ENCODE measurements around the genes C9orf72, LINGO2, TMEM215 and NFX1.

GRCh38 chr9:27525006-27525581 lies 1.0 kb downstream of the IFNK start:
- PRO-cap = no peak
- RRBS = no CpG with 5 or more reads among the region's 3 CpGs

- PRO-cap = no peak
- RRBS = no CpG with 5 or more reads among the region's 10 CpGs
These were observed 7.5 kb upstream of the MOB3B start for GRCh38 chr9:27536919-27537789.

GRCh38 chr9:27573344-27574243 lies at the start of gene C9orf72:
TSS of gene C9orf72 (minus strand) at chr9:27573481.
- PRO-cap = bidirectional peak, plus-strand start at chr9:27573555, minus-strand start at chr9:27573446; bidirectional peak, plus-strand start at chr9:27573949, minus-strand start at chr9:27573801
- RRBS = under 1% methylated on average over 13 of the region's 62 CpGs

DNA sequence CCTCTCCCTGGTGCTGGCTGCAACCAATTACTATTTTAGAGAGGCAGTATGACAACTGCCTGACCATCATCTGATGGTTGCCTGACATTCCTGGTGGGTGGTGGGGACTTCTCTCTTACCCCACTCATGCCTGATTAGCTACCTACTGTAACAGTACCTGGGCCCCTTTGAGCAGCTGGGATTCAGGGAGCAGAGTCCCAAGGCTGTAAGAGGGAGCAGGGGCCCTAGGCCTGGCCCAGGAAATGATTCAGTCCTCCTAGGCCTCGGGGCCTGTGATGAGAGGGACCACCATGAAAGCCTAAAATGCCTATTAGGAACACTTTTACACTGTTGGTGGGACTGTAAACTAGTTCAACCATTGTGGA lies 3.8 kb upstream of the C9orf72 start:
- PRO-cap = no peak
- RRBS = no CpG with 5 or more reads among the region's 1 CpG

DNA sequence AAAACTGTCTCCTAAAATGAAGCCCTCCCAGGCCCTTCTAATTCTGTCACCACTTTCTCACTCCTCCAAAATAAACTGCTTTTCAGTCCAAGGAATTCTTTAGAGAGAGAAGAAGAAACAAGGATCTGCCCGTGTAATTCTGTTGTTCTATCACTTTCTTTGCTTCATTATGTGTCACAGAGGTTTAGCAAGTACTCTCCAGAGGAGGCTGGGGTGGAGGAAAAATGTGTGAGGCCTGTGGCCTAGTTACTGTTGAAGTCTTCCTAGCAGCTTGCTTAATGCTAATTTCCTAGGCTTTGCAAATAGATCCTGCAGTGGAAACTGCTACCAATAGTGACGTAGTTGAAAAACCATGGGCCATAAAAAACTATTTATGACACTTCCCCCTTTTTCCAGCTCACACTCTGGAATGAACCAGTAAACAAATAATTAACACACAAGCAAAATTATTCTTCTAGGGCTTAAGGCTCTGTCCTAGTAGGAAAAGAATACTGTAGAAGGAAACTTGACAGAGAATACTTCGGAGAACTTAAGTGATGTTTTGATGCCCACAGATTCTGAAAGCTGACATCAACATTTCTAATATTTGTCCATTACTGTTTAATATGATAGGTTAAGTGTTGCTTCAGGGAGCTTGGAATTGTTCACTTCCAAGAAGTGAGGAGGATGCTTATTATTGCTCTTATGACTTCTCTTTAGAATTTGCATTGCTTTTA lies 27.0 kb upstream of the C9orf72 start:
- PRO-cap = no peak
- RRBS = no CpG with 5 or more reads among the region's 3 CpGs

DNA sequence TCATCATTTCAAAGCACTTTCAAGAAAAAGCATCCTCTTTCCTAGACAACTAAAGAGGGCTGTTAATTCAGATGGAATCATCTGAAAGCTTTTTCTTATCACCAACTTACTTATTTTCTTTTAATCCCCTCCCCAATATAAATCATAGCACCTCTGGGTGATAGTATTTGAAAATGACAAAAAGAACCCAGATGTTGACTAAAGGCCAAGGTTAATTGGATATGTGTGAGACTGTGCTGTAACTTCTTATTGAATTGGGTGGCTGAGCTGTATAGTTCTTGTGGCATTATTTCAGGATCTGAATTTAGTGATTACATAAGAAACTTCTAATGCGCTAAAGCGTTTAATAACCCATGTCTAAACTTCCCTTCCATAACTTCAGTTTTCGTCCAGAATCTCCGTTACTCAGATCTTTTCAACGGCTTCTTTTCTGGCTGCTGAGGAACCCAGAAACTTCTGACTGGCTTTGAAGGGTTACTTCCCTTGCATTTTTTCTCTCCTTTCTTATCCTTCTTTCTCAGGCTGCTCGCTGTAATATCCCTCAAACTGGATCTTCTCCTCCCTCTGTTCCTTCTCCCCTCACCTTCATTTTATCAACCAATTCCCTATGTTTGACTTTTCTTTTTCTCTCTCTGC lies 28.1 kb upstream of the C9orf72 start:
- PRO-cap = no peak
- RRBS = no CpG with 5 or more reads among the region's 6 CpGs

DNA sequence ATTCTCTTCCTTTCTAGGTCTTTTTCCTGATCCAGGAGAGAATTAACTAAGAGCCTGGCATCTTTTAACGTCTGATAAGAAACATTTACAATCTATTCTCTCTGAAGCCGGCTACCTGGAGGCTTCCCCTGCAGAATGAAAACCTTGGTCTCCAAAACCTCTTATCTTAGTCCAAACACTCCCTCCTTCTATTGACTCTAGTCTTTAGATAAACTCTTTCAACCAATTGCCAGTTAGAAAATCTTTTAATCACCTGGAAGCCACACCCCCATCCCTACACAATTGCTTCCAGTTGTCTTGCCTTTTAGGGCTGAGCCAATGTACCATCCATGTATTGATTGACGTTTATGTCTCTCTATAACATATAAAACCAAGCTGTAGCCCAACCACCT lies 297.1 kb downstream of the LINGO2 start:
- PRO-cap = no peak
- RRBS = no CpG with 5 or more reads among the region's 3 CpGs

DNA sequence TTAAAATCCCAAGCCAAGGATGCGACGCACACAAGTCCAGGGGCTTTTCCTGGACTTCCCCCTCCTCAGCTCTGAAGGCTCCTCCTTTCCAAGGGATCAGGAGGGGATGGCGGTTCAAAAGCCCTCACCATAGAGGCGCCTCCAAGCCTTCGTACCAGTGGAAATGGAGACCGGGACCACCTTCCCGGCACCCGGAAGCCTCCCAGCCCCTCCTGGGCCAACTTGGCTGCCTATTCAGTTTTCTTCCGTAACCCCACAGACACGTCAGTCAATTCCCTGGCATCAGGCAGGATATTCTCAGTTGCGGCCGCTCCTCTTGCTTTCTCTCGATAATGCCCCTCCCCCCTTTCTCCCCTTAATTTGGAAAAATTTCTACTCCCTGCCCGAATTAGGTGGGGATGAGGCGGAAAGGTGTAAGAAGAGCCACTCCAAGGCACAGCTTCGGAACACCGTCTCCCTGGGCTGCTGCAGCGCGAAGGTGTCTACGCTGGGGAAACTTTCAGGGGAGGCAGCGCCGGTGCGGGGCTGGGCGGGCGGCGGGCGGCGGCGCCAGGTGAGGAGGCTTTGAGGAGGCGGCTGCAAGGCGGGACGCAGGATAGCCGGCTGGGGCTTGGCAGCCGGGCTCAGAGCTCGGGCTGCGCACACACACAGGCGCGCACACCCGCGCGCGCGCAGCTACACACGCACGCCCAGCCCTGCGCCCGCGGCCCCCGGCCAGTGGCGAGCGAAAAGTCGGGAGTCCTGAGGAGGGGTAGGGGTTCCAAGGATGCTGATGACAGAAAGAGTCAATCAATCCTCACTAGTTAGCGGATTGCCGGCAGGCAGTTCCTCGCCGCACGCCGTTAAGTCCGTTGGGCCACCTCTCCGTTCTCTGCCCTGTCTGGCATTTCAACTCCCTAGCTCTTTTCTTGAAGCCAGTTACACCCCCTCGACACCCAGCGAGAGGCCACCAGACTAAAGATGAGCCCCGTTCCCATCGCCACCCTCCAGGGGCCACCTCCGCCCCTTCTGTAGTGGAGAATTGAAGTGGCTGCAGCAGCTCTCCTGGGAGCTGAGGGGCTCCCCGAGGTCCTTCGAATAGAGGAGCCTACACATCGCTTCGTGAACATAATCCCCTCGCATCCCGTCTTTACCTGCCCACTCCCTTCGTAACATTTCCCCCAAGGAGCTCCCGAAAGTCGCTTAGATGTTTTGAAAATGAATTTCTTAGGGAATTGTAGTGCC lies at the start of gene LINGO2:
Gene LINGO2, minus strand, starts transcription at position 649 of the 1,224 bp plus-strand sequence.
- PRO-cap = no peak
- RRBS = 2% methylated on average over 27 of the region's 74 CpGs

DNA sequence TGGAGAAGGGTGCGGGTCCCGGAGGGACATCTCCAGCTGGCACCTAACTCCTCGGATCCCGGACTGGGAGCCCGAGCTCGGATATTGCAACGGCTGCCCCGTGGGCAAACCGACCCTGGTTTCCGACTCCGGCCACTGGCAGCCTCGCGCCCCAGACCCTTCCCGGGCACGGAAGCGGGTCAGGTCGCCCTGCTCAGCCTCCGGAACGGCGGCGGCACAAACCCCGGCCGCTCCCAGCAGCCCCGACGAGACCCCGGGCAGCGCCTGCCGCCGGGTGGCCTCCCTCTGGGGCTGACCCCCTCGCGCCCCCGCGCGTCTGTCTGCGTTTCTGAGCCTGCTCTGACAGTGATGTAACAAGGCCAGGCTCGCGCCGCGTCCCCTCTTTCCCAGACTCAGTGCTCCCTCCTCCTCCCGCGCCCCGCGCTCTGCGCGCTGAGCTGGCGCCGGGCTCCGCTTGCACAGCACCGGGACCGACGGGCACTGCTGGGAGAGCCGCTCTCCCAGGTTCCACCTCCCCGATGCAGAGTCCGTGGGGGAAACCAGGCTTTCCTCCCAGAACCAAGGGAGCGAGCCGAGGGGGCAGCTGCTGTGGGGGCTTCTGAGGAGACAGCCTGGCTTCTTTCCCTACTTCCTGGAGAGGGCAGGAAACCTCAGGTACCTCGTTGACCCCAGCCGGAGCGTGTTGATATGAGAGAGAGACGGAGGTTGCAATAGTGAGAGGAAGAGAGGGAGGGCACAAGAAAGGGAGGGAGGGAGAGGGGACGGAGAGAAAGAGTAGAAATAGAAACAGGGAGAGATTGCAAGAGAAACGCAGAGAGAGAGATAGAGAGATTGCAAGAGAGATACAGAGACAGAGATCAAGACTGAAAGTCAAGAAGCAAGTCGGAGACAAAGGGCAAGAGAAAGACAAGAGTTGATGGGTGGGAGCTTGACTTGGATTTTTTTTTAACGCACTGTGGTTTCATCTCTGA lies at the start of gene TMEM215:
Gene TMEM215, plus strand, starts transcription at position 389 of the 971 bp plus-strand sequence.
- PRO-cap = no peak
- RRBS = 6% methylated on average over 15 of the region's 64 CpGs

- PRO-cap = no peak
- RRBS = no CpG with 5 or more reads among the region's 12 CpGs
These were observed 733 bp downstream of the APTX start for GRCh38 chr9:33000710-33001079.

- PRO-cap = no peak
- RRBS = no CpG with 5 or more reads among the region's 5 CpGs
These were observed 5.3 kb downstream of the DNAJA1 start for GRCh38 chr9:33030241-33030889.

GRCh38 chr9:33081019-33081746 lies 4.7 kb upstream of the SMU1 start:
- PRO-cap = no peak
- RRBS = no CpG with 5 or more reads among the region's 7 CpGs

DNA sequence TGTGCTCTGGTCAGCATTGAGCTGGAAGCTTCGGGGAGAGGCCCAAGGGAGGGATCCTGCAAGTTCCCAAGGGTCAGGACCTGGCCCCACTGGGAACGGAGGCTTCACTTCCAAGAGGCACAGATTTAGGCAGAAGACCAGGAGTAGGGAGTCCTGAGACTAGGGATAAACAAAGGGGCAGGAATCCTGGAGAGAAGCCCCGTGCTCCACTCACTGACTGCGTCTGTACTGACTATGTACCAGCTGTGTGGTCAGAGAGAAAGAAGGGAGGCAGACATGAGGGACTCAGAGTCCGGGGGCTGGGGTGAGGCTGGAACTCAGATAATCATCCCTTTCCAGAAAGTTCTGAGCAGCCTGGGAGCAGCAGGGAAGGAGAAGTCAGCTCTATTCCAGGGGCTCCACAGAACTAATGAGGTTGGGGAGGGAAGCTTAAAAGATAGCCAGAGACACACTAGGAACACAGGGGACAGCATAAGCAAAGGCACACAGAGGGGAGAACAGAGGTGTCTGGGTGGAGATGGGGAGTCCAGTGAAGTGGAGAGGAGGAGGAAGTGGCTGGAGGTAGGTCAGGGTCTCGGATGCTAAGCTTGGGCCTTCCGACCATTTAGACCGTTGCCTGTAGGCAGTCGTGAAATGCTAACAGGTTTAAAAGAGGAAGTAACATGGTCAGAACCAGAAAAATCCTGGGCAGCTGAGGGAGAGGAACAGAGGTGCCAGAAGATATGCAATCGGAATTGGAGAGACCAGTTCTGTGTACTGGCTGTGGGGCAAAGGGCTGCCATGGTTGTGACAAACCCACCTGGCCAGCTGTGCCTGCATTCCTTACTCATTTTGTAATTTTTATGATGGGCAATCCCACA lies 37.6 kb downstream of the B4GALT1 start:
- PRO-cap = no peak
- RRBS = no CpG with 5 or more reads among the region's 10 CpGs

DNA sequence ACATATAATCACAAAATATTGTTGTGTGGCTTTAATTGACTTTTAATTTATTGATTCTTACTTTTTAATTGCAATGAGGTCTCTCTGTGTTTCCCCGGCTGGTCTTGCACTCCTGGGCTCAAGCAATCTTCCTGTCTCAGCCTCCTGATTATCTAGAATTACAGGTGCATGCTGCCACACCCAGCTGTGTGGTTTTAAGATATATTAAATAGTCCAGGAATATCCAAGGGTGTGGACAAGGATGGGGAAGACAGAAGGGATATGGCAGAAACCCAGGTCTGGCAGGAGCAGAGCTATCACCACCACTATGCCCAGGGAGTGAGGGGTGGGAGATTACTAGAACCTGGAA lies 30.9 kb upstream of the SPINK4 start:
- PRO-cap = no peak
- RRBS = no CpG with 5 or more reads among the region's 1 CpG

GRCh38 chr9:33256744-33257229 lies 7.7 kb downstream of the BAG1 start:
- PRO-cap = no peak
- RRBS = no CpG with 5 or more reads among the region's 4 CpGs

DNA sequence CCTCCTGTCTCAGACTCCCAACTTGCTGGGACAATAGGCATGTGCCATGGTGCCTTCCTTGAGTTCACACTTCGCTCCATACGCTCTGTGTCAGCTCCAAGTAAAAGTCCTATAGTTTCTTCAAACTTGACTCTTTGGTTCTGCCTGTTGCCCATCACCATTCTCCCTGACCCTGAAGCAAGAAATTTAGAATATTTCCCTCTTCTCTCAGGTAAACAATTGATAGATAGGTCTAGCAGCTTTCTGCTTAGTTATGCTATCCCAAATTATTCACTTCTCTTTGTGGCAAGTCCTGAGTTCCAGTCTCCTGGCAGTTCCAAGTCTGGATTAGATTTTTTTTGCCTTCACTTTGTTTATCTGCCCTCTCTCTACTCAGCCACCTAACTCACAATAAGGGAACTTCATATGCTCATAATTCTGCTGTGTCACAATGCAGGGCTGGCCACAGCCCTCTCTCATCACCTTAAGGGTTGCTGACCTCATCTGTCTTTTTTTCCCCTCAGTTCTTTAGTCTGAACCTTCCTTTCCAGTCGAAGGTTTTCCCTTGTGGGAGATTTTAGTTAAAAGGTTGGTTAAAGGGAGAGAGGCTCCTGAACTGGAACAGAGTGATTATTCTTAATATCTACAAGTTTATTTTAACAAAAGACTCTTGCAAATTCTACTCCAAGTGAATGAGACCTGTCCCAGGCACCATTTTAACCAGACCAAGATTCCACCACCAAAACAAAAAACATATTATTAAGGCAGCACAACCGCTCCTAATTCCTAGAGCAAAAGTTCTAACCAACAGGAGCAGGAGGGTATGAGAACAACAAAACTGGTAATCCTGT lies 4.2 kb downstream of the BAG1 start:
- PRO-cap = no peak
- RRBS = no CpG with 5 or more reads among the region's 4 CpGs

GRCh38 chr9:33287171-33287542 lies 3.2 kb upstream of the NFX1 start:
- PRO-cap = no peak
- RRBS = no CpG with 5 or more reads among the region's 5 CpGs

DNA sequence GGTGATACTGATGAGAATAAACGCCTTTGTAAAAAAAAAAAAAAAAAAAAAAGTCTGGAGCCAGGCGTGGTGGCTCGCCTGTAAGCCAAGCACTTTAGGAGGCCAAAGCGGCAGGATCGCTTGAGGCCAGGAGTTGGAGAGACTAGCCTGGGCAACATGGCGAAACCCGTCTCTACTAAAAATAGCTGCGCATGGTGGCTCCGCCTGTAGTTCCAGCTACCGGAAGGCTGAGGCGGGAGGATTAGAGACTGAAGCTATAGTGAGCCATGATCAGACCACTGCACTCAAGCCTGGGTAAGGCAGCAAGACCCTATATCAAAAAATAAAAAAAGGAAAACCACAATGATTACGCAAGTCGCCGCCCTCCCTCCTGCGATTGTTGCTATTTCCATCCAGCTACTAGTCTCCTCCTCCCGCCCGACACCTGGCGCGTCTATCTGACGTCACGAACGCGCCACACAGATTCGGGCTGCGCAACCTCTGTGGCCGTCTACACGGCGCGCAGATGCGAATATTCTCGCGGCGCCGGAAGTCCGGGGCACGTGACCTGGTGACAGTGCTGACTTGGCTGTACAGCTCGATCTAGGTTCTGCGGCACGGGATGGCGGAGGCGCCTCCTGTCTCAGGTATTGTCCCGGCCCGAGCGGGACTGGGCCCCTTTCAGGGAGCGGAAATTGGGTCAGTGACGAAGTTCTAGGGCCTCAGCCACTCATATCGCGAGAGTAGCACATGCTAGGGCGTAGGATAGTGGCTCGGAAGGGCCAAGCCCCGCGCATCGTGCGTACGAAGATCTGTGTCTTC lies at the start of gene NFX1:
Gene NFX1, plus strand, starts transcription at position 545 of the 801 bp plus-strand sequence.
- PRO-cap = bidirectional peak, plus-strand start at position 587 of the sequence, minus-strand start at position 378 of the sequence
- RRBS = 1% methylated on average over 5 of the region's 55 CpGs

DNA sequence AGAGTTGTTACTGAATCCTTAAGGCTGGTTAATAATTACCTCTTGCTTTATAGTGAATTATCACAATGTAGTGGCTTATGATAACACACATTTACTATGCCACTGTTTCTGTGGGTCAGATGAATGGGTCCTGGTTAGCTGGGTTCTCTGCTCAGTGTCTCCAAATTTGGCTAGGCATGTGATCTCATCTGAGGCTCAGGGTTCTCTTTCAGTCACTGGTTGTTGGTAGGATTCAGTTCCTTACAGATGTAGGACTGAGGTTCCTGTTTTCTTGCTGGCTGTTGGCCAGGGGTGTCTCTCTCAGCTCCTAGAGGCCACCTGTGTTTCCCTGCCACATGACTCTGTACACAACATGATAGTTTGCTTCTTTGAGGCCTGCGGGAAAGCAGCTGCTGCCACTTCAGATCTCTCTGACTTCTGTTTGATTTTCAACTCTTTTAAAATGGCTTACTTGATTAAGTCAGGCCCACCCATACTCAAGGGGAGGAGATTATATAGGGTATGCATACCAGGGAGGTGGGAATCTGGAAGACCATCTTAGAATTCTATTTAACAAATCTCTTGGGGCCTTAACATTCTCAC lies 7.2 kb downstream of the NFX1 start:
- PRO-cap = no peak
- RRBS = no CpG with 5 or more reads among the region's 1 CpG

DNA sequence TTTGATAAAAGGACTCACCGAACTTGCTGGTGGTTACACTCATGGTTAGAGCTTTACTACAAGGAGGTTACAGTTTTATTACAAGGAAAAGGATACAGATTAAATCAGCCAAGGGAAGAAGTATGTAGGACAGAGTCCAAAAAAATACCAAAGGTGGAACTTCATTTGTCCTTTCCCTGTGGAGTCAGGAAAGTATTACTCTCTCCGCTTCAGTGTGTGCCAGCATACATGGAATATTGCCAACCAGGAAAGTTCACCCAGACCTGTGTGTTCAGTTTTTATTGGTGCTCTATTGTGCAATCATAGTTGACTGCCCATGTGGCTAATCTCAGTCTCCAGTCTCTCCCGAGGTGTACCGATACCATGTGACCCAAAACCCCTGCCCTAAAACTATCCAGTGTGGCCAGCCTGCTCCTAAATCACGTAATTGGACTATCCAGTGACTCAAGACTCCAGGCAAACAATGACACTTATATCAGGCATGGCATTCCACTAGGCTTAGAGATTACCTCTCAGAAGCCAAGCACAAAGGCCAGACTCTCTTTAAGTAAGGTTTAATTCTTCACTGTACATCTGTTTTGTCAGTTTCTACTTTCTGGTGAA lies 38.8 kb downstream of the NFX1 start:
- PRO-cap = no peak
- RRBS = no CpG with 5 or more reads among the region's 5 CpGs

All from kidney (tissue), 2 donors.